ENCODE results near the genes OPN1MW, RPL10, FAM3A and F8A2.

- RRBS: 91% methylated on average over 4 of the region's 28 CpGs
Observed at GRCh38 chrX:154022989-154023985, 3.6 kb upstream of the IRAK1 start.

DNA sequence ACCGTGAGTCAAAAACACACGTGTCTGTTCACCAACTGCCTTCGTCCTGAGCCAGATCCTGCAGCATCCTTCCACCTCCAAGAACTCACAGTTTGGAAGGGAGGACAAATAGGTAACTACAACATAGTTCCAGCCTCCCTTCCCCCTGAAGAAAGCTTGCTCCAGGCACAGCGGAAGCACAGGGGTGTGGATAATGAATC, 19.0 kb upstream of the IRAK1 start:
- RRBS: no CpG with 5 or more reads among the region's 4 CpGs

- RRBS: no CpG with 5 or more reads among the region's 12 CpGs
Observed at GRCh38 chrX:154182402-154182666, at the start of gene OPN1MW. OPN1MW (plus strand) TSS chrX:154182596.

DNA sequence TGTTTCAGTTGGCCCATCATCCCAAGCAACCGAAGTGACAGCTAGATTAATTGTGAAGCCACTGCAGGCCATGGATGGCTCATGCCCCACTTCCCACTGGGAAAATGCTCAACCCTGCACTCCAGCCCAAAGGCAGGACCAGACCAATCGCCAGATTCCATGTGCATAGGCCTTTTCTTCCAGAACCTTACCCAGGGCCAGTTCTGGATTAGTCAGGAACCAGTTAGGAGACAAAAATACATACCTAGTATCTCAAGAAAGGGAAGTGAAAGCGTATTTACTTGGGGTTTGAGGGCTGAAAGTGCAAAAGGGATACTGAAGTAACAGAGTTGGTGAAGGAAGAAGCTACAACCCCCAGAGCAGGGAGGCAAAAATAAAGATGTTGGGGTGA, 38.1 kb downstream of the TKTL1 start:
- RRBS: no CpG with 5 or more reads among the region's 3 CpGs

DNA sequence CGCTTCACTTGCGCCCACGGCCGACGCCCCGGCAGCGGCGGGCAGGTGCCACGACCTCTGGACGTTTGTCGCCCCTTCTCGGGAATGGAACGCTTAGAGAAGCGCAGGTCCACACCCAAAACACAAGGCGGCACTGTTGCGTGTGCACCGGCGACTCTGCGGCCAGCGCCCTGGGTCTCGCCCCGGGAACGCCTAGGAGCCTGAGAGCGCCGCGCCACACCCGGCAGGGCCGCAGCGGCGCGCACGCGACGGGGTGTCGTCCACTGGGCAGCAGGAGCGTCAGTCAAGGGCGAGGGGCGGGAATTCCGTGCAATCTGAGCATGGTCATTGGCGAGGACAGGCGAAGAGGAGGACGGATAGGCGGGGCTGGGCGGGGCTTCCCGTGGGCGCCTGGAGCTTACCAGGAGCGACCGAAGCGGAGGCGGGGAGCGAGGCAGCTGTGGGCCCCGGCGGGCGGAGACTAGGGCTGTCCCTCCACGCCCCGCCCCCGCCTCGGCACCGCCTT, 32.6 kb downstream of the FLNA start:
- RRBS: no CpG with 5 or more reads among the region's 59 CpGs

DNA sequence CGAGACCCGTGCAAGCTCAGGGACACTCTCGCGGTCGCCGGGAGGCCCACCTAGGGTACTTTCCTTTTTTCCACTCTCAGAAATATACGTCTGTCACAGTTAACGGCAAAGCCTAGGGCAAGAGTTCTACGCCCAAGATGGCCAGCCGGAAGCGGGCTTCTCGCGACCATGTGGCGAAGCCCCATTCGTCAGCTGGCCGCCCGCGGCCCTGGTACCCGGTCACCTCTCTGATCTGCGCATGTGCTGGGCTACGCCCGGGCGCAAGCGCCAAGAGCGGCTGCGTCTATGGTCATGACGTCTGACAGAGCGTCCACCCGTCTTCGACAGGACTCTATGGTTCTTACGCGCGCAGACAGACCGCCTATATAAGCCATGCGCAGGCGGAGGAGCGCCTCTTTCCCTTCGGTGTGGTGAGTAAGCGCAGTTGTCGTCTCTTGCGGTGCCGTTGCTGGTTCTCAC, at the start of gene RPL10:
Gene RPL10 (plus strand): TSS at position 393 of the 459 bp plus-strand sequence.
- RRBS: under 1% methylated on average over 16 of the region's 42 CpGs

- RRBS: 2% methylated on average over 9 of the region's 63 CpGs
Observed at GRCh38 chrX:154398444-154399483, 587 bp downstream of the RPL10 start.

DNA sequence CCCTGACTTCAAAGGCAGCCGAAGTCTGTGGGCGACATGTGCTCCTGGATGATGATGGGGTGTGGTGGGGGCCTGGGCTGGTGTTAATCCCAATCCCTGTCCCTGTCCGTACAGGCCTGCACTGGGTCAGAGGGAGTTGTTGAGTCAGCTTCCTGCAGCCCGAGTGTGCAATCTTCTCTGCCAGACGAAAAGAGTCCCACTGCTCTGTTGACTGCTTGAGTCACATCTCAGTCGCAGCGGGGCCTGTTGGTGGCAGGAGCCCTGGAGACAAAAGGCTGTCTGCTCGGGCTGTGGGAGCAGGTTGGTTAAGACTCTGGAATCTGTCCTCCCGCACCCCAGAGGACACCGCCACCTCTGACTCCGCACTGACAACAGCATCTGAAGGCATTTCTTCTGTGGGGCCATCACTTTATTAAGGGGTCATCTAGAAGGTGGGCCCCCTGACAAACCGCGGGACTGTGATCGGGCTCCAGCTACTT, 10.2 kb downstream of the FAM3A start:
- RRBS: no CpG with 5 or more reads among the region's 14 CpGs

- RRBS: 100% methylated on average over 1 of the region's 8 CpGs
Observed at GRCh38 chrX:154511408-154511851, 4.6 kb downstream of the FAM3A start.

DNA sequence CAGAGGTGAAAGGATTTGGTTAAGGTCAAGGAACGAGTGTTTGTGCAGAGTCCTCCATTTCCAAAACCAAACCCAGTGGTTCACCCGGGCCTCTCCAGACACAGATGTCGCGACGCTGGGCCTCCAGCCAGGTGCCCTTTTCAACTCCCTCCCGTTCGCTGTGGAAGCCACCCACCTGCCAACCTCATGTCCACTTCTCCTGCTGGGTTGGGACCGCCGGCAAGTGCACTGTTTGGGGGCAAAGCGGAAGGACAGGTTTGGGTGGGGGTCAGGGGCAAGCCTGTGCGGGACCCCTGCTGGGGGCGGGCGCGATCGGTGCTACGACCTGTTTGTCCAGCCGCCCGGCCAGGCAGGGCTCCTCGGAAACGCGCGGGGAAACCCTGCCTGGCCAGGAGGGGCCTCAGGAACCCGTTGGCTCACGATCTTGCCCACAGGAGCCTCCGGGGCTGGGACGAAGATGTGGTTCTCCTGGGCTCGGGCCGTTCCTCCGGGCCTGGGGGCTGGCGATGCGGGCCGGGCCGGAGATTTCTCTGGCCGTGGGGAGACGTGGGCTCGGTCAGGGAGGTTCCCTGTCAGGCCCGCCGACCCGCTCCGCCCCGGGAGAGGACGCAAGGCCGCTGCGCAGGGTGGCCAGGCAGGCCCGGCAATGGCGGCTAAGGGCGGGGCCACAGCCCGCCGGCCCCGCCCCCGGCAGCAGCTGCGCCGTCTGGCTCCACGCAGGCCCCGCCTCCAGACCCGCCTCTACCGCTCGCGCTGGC, at the start of gene FAM3A:
Gene FAM3A (minus strand): TSS at position 648 of the 758 bp plus-strand sequence.
- RRBS: 1% methylated on average over 31 of the region's 59 CpGs

- RRBS: no CpG with 5 or more reads among the region's 11 CpGs
Observed at GRCh38 chrX:154525428-154526016, 9.5 kb upstream of the FAM3A start.

GRCh38 chrX:154532556-154533305, 13.9 kb downstream of the G6PD start:
- RRBS: 89% methylated on average over 7 of the region's 32 CpGs

- RRBS: no CpG with 5 or more reads among the region's 17 CpGs
Observed at GRCh38 chrX:154762395-154762685, 324 bp upstream of the DKC1 start.

DNA sequence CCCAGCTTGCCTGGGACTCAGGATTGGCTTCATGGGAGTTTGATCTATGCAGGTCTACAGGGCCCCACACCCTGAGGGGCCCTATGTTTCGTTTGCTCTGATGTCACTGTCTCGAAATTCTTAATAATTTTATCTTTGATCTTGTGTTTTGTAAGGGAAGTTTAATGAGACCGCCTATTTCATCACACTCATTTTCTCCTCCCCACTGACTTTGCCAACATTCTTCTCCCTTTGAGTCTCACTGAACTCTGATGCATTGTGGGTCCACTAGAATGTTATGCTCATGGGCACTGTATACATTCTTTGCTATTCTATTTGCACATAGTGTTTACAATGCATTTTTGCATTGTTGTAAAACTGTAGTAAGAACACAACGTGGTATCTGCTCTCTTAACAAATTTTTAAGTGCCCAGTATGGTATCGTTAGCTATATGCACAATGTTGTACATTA, 277 bp upstream of the SMIM9 start:
- RRBS: no CpG with 5 or more reads among the region's 5 CpGs

GRCh38 chrX:155049899-155050348, 21.0 kb downstream of the CMC4 start:
- RRBS: no CpG with 5 or more reads among the region's 6 CpGs

GRCh38 chrX:155052492-155052836, 18.5 kb downstream of the CMC4 start:
- RRBS: no CpG with 5 or more reads among the region's 2 CpGs

GRCh38 chrX:155215432-155215711, 888 bp upstream of the VBP1 start:
- RRBS: no CpG with 5 or more reads among the region's 5 CpGs

GRCh38 chrX:155381871-155382290, at the start of gene F8A2:
F8A2 (plus strand) TSS chrX:155382095.
- RRBS: no CpG with 5 or more reads among the region's 55 CpGs